Measurements from ENCODE around the genes OLFML2B, SPATA46, SH2D1B and HSD17B7.

DNA sequence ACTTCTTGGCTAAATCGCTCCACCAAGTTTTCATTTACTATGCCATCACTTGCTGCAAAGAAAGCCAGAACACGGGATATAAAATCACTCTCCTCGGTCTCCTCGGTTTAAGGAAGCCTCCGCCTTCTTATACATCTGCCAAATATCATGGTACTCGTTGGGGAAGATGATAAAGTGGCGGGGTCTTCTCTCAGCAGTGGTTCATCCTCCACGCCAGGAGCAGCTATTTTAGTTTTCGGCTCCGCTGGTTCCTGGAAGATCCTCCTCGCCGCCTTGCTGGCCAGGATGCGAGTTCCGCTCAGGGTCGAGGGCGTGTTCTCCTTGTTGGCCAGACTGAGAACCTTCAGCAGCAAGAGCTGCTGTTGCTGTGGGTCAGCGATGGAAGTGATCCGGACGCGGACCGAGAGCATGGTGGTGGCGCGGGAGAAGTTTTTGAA is 11.3 kb upstream of the CFAP126 start:
- RRBS, result no CpG with 5 or more reads among the region's 23 CpGs

DNA sequence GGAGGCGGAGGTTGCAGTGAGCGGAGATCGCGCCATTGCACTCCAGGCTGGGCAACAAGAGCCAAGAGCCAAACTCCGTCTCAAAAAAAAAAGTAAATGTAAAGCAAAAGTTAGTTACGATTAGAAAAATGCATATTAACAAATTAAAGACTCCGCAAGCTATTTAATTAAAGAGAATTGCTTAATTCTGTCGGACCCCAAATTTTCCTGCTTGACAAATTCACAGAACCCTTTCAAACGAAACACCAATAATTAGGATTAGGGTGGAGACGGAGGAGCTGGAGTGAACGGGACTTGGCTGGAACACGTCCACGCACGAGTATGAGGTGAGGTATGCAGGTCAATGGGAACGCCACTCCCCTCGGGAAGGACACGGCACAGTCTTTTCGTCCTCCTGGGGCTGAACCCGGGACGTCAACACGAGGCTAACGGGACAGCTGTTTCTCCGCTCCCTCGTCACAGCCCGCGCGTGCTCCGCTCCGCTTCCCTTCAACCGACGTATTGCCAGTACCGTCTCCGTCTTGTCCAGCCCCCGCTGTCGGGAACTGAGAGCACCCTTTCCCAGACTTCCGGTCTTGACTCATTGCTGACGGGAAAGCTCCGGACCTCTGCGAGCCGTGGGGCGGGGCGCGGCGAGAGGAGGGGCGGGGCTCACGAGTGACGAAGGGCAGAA is 21.9 kb upstream of the CFAP126 start:
- RRBS, result no CpG with 5 or more reads among the region's 47 CpGs

- RRBS, result no CpG with 5 or more reads among the region's 83 CpGs
Observed at GRCh38 chr1:161524764-161525921, 803 bp downstream of the HSPA6 start.

DNA sequence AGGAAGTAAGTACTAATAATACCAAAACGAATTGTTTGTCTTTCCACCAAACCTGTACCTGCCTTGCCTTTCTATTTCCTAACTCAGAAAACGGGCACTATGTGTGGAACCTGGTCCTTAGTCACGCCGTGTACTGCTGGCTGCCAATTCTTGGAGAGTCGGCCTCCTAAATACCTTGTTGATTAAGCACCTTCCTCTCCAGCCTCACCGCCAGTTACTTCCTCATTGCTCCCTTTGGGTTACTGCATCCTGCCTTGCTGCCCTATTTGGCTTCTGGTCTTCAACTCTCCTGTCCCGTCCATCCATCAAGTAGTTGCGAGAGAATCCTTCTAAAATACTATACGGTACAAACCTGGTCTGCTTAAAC is 9.0 kb downstream of the FCGR3A start:
- RRBS, result no CpG with 5 or more reads among the region's 9 CpGs

- RRBS, result no CpG with 5 or more reads among the region's 8 CpGs
Observed at GRCh38 chr1:161541949-161542806, 7.4 kb downstream of the FCGR3A start.

GRCh38 chr1:161726582-161727375 is 5.4 kb downstream of the FCRLB start:
- RRBS, result 1% methylated on average over 22 of the region's 86 CpGs

DNA sequence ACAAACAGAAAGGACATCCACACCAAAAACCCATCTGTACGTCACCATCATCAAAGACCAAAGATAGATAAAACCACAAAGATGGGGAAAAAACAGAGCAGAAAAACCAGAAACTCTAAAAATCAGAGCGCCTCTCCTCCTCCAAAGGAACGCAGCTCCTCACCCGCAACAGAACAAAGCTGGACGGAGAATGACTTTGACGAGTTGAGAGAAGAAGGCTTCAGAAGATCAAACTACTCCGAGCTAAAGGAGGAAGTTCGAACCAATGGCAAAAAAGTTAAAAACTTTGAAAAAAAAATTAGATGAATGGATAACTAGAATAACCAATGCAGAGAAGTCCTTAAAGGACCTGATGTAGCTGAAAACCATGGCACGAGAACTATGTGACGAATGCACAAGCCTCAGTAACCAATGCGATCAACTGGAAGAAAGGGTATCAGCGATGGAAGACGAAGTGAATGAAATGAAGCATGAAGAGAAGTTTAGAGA is 67.1 kb downstream of the ATF6 start:
- RRBS, result no CpG with 5 or more reads among the region's 13 CpGs

GRCh38 chr1:161872139-161872813 is 106.2 kb downstream of the ATF6 start:
- RRBS, result no CpG with 5 or more reads among the region's 7 CpGs

GRCh38 chr1:162003781-162004381 is 19.8 kb downstream of the OLFML2B start:
- RRBS, result no CpG with 5 or more reads among the region's 7 CpGs

GRCh38 chr1:162011589-162011971 is 12.1 kb downstream of the OLFML2B start:
- RRBS, result no CpG with 5 or more reads among the region's 4 CpGs

DNA sequence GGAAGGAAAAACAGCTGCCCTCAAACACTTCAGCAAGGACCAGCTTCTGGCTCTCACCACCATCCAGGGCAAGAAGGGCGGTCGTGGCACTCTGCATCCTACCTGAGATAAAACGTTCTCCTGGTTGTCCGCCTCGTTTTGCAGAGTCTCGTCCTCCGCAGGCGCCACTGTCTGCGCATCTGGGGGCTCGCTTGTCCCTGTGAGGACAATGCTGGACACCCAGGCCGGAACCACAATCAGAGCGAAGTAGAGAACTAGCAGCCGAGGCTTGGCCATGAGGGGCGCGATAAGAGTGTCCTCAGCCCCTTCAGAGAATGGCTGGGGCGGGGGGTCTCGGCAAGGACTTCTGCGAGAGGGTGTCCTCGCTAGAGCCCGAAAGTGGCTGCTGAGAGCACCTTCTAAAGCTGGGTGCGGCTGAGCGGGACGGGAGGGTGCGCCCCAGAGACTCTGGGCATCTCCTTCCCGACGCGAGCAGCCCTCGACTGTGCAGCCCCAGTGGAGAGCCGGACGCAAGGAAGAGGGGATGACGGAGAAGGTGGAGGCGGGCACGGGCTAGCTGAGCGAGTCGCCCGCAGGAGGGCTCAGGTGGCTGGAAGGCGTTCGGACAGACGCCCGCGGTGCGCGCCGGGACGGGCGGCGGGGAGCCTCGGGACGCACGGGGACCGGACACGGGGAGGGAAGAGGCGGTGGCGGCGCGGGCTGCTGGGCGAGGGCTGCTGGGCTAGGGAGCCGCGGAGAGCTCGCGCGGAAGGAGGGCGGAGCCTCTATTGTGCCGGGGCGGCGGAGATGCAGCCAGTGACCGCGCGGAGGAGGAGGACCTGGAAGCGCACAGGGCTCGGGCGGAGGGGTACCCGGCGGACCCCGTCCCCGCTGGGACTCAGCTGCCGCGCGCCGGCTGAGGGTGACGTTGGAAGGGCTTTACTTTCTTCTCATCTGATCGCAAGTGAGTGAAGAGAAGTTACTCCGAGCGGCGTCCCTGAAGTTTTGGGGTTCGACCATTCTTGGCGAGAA is at the start of gene OLFML2B:
TSS of gene OLFML2B (minus strand) at position 715 of the 1,011 bp plus-strand sequence.
- RRBS, result 2% methylated on average over 25 of the region's 87 CpGs

- RRBS, result no CpG with 5 or more reads among the region's 6 CpGs
Observed at GRCh38 chr1:162072739-162073361, 3.4 kb downstream of the NOS1AP start.

DNA sequence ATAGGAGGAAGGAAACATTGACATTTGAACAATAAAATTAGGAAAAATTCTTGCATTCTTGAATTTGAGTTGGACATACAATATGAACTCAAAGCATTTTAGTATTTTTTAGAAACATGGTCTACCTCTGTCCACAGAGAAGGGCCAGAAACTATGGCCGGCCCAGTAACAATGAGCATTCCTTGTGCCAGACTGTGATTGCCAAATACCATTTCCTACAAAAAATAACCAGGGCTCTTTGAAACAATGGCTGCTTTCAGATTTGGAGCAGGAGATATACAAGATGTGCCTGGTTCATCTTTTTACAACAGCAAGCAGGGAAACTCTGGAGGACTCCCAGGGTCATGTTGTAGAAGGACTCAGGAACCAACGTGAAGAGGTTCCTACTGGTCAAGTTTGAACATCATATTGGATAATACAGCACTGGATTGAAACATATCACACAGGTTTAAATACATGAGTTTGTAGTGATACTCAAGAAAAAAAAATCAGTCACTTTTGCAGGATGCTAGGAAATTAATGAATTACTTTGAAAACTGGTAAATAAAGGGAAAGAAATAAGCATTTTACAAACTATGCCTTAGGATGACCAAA is 38.5 kb downstream of the NOS1AP start:
- RRBS, result no CpG with 5 or more reads among the region's 2 CpGs

GRCh38 chr1:162376714-162377034 is at the start of gene SPATA46:
Gene SPATA46 (minus strand): TSS chr1:162376854.
- RRBS, result no CpG with 5 or more reads among the region's 4 CpGs

DNA sequence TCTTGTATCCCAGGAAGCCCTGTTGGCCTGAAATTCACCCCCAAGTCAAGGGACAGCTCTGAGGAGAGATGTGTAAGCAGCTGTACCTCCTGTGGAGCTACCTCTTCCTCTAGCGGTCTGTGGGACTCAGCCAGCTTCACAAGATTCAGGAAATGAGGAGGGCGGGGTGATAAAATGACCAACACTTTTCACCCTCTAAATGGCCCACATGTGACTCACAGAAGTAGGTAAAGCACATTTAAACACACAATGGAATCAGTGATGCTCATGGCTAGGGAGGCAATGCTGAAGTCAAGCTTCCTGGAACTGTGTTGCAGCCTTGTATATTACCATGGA is at the start of gene SH2D1B:
TSS of gene SH2D1B (minus strand) at position 111 of the 336 bp plus-strand sequence.
- RRBS, result no CpG with 5 or more reads among the region's 2 CpGs

DNA sequence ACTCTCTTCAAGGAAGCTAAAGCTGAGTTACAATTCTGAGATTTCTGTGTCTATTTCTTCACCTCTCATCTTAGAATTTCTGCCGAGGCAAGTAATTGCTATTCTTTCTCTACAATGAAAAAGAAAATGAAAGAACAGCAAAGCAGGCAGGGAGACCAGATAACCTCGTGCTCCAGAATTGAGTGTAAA is 5.6 kb upstream of the DDR2 start:
- RRBS, result no CpG with 5 or more reads among the region's 2 CpGs

DNA sequence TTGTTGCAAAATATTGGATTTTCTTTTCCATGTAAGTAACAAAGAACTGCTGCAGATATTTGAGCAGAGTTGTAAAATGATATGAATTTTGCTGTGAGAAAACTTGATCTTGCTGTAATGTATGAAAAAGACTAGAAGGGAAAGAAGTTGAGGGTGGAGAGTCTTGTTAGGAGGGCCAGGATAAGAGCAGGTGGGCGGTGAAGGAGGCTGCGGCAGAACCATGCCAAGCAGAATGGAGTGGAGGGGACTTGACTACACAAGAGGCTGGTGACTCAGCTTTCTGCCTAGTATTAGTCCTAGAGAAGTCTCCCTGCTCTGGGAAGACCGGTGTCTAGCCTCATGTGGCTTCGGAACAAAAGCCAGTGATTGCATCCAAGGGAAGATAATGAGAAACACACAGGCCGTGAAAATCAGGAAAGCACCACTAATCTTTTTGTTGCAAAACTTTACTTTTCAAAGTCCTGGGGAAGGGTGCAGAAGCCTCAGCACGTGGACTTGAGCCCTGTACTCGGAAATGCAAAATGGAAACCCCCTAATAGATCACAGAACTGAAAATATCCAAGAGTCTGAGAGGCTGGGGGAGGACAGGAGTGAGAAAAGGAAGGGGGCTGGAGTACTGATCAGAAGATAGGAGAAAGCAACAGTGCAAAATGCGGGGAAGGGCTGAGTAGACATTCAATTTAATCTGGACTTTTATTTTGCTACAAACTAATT is 31.3 kb downstream of the DDR2 start:
- RRBS, result no CpG with 5 or more reads among the region's 8 CpGs

- RRBS, result no CpG with 5 or more reads among the region's 6 CpGs
Observed at GRCh38 chr1:162780041-162781120, 10.1 kb upstream of the HSD17B7 start.

DNA sequence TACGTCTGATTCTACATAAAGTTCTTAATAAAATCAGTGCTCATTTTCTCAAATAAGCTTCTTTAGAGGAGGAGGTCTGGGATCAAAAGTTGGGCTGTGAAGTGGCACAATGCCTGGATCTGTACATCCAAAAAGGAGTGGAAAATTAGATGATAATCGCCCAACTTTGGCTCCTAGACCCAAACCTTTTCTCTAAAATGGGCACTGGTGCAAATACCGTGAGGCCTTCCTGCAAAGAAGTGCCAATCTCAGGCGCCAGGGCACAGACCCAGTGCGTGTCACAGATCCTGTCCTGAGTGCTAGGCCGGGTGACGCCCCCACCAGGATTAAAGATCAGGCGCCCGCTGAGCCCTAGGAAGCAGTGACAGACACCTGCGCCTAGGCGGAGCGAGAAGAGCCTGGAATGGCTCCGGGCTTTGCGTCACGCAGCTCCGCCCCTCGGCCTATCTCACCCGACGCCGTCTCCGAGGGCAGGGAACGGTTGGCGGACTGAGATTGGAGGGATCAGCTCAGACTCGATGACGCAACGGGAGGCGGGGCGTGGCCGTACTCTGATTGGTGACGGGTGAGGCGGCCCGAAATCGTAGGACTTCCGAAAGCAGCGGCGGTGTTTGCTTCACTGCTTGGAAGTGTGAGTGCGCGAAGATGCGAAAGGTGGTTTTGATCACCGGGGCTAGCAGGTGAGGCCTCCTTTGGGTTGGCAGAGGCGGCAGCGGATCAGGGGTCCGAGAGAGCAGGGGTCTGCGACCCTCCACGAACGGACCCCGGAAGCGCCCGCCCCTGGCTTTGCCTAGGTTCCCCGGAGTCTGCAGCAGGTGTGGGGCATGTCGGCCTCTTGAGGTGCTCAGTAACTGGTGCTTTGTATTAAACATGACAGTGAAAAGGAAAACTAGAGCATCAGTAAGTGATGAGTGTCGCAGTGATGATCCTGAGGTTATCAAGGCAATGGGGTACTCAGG is at the start of gene HSD17B7:
TSS of gene HSD17B7 (plus strand) at position 547 of the 959 bp plus-strand sequence.
- RRBS, result 4% methylated on average over 1 of the region's 52 CpGs

GRCh38 chr1:162822265-162823342 is 32.1 kb downstream of the HSD17B7 start:
- RRBS, result 3% methylated on average over 13 of the region's 48 CpGs

All from iris pigment epithelial cell (primary cell).